H7 (cell line): ENCODE data around the gene L2HGDH.

- RAMPAGE, long total RNA, result no peak
Observed at GRCh38 chr14:49640629-49641326, 5.7 kb upstream of the DNAAF2 start.

DNA sequence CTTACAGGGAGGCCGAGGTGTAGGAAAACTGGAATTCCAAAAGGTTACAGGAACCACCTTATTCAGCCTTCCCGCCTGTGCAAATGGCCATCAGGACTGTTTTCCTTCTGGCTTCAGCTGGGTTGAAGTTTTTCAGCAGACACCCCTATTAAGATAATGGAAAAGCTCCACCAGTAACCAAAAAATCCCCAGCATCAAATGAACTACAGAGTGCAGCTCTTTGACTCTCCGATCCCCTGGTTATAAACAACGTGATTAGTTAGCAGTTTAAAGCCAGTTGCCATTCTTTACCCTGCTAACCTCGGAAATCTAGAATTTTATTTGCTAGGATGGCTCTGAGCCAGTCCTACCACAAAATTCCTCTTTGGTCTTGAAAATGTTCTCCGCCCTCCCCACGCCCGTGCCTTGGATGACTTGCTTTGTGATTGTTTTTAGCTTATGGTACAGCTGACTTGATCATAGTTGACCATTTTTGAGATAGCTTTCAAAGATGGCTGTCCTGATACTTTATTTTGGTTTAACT lies 1.2 kb downstream of the KLHDC2 start:
- RAMPAGE, long total RNA, result no peak

DNA sequence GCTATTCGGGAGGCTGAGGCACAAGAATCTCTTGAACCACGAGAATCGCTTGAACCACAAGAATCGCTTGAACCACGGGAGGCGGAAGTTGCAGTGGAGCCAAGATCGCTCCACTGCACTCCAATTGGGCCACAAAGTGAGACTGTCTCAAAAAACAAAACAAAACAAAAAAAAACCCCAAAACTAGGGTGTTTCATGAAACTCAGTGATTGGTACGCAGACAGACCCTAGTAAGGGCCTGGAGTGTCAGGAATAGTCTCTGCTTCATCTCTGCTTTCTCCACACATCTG lies 6.3 kb upstream of the ARF6 start:
- RAMPAGE, long total RNA, result no peak

DNA sequence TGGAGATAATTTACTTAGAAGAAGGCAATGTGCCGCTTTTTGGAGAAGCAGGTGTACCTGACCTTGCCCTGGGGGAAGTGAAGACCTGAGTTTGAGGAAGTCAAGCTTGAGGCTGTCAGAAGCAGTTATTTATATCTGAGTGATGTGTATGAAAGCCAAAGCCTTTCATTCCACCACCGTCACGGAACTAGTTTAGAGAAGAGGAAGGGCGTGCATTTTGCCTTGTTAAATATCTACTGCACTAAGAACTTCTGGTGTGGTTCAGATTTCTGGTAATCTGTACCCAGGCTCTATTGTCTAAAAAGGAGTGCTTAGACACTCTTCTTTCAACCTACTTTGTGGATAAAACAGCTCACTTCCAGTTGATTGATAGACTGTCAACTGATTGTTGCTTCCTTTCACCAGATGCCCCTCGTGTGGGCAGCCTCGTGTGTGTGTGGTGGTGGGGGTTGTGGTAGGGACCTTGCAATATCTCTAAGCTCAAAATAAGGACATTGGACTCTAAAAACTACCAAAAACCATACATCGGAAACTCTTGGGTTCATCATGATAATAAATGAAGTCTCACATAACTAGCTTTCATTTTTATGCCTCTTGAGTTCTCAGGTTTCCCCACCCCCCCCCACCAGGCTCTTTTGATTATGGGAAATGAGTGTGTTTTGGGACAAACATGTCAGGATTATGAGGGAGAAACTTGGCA lies 78.5 kb downstream of the ARF6 start:
- RAMPAGE, long total RNA, result no peak

- RAMPAGE, long total RNA, result no peak
Observed at GRCh38 chr14:49976899-49977734, 84.2 kb downstream of the ARF6 start.

DNA sequence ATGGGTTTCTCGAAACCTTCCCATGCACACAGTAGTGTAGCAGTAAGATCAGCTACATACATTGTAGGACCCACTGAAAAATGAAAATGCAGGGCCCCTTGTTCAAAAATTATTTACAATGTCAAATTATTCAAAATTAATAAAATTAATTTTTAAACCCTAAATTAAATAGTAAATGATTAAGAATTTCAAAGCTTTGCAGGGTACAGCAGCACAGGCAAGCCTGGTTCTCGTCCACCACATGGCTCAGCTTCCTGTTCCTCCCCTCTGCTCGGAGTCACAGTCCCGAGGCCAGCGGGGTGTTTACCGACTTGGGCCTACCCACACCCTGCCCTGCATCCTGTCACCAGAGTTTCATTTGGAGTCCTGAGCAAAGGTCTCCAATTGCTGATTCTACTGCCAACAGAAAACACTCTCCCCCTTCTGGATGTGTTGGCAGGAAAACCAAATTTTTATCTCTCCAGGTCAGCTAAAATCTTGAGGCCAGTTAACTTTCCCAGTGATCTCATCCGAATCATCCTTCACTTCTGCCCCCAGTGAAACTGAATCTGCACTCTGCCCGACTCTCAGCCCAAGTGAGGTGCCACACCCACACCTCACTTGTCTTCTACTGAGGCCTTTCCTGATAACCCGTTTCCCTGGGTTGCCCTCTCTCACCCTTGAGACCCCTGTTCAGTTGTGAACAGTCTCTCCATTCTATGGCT lies 71.3 kb downstream of the VCPKMT start:
- RAMPAGE, long total RNA, result no peak

GRCh38 chr14:50122235-50122625 lies 5.9 kb upstream of the VCPKMT start:
- RAMPAGE, long total RNA, result no peak

DNA sequence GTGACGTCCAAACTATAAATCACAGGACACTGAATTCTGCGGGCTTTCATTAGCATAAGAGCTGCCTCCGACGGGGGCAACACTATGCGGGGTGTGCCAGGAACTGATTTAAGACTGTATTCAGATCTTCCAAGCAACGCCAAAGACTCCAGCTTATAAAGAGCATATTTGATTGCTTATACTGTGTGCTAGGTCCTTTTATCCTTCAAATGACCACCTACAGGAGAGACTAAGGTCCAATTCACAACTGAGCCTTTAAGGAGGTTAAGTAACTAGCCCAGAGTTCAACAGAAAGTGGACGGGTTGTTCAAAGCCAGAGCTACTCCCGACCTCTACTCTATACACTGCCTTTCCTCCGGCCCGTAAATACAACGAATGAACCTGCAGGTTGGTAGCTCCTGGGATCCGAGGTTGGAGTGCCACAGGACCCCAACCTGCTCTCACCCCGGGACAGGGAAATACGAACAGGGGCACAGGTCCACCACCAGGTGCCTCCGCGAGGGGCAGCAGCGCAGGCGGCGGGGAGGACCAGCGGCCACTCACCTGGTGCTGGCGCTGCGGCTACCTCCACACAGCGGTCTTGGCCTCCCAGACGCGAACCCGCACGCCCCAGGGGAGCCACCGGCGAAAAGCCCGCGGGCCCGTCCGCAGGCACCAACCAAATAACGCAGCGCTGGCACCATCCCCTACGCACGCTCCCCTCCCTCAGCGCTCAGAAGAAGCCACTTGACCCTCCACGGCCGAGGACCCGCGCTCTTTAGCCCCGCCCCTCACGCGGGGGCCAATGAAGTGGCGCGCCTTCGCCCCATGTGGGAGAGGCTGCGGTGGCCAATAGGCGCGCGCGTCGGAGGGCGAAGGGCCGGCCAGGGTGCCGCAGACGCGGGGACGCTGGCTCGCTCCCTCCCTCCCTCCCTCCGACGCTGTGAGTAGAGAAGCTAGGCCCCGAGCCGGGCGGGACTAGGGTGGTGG lies at the start of gene L2HGDH:
L2HGDH (minus strand) TSS at position 762 of the 969 bp plus-strand sequence.
- RAMPAGE, long total RNA, result start-site peak on the minus strand centred at position 755 of the sequence, 10 bp wide, 17 reads

DNA sequence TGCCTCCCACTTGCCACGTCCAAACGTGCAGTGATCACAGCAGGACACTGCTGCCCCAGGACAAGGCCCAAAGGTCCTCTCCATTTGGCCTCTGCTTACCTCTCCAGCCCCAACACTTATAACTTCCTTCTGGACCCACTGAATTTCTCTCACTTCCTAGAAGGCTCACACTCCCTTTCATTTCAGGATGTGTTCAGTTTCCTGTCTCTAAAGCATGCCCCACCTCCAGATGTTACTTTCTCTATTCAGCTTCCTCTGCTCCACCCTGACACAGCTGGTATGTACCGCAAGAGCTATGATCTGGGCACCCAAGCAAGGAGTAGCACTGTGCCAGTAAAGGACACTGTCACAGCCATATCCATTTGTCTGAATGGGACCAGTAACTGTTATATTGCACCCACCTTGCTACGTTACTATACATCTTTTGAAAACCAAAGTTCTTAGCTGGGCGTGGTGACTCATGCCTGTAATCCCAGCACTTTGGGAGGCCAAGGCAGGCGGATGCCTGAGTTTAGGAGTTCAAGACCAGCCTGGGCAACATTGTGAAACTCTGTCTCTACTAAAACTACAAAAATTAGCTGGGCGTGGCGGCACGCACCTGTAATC lies 32.8 kb downstream of the CDKL1 start:
- RAMPAGE, long total RNA, result no peak

DNA sequence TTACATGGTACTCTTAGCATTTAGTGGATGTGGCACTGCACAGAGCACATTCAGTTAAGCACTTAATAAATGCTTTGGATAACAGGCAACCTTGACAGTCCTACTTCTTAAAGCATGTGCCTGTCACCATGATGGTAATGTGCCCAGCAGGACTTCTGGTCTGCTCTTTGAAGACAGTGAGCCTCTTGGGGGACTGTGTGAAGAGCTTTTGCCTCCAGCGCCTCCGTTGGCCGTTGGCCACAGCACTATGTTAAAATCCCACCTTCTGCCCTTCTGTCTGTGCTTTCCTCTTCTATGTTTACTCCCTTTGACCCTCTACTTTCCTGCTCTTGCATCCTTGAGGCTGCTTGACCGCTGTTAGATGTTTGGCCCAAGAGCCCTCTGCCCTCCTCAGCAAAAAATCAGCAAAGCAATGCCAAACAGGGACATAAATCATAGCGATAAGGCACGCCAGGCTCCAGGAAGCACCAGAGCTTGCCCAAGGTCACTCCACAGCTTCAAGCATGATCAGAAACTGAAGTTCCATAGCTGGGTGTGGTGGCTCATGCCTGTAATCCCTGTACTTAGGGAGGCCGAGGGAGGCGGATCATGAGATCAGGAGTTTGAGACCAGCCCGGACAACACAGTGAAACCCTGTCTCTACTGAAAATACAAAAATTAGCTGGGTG lies 8.3 kb downstream of the CDKL1 start:
- RAMPAGE, long total RNA, result no peak

DNA sequence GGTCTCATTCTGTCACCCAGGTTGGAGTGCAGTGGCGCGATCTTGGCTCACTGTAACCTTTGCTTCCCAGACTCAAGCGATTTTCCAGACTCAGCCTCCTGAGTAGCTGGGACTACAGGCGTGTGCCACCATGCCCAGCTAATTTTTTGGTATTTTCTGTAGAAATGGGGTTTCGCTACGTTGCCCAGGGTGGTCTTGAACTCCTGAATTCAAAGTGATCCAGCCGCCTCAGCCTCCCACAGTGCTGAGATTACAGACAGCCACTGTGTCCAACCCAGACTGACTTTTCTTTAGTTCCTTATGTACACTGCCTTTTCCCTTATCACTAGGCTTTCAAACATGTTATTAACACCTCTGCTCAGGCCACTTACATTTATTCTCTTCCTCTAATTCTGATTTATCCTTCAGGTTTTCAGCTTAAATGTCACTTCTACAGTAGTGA lies 63.1 kb upstream of the CDKL1 start:
- RAMPAGE, long total RNA, result no peak

- RAMPAGE, long total RNA, result no peak
Observed at GRCh38 chr14:50560903-50561342, 978 bp downstream of the ATL1 start.

GRCh38 chr14:50635115-50635509 lies 33.0 kb downstream of the SAV1 start:
- RAMPAGE, long total RNA, result no peak

DNA sequence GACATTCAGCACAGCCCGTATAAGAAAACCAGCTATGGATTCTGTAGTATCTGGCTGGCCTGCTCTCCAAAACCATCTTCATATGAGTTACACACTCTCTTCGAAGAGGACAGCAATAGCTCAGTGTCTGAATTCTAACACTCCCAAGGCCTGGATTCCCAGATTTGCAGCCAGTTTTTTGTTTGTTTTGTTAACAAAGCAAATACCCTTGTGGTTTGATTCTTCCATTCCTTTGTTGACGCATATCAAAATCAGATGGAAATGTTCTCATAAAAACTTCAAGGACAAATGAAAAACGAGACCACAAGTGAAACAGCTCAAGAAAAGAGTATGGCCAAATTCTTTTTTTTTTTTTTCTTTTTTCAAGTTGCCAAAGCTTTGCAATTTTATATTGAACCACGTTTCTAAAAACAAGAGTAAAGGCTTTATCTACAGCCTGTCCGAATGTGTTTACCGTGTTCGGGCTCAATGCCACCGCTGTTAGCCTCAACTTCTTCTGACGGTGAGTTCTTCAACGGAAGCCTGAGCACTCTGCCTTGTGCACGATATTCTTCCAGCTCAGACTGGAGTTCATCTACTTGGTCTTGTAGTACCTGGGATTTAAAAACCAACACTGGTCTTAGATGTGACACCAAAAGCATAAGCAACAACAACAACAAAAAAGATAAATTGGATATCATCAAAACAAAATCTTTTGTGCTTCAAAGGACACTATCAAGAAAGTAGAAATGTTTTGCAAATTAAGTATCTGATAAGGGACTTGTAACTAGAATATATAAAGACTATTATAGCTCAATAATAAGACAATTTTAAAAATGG lies 67.4 kb downstream of the NIN start:
- RAMPAGE, long total RNA, result no peak

DNA sequence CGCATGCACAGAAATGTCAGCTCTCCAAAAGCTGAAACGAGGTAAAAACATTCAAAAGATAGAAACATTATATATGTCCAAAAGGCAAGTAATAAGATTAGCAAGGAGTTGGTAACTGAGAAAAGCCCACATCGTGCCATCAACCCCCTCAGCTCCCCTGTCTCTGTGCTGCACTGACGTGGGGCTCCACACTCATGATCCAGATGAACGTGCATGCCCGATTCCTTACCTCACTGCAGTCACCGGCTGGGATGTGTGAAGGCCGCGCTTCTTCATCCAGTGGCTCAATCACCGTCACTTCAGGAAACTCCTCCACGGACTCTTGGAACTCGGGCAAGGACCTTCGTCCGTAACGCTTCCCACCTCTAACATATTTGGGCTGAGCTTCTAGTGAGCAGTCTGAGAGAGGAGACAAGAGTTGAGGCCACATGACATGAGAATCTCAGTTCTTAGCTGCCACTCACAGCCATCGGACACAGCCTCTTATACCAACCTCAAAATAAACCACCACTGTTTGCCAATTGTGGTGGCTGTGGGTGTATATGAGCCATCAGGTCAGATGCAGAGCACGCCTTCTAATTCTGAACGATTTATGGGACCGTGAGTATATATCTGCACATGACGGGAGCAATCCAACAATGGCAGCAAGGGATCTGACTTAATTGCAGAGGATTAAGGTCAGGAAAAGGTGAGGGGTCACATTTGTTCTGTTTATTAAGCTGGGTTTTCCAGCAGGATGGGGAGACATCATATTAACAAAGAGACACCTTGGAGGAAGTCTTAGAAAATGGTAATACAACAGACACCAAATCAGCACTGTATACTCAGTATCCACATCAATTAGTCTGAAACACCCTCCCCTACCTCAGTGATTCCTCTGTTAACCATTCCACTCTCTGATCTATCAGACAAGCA lies 38.2 kb downstream of the NIN start:
- RAMPAGE, long total RNA, result no peak

DNA sequence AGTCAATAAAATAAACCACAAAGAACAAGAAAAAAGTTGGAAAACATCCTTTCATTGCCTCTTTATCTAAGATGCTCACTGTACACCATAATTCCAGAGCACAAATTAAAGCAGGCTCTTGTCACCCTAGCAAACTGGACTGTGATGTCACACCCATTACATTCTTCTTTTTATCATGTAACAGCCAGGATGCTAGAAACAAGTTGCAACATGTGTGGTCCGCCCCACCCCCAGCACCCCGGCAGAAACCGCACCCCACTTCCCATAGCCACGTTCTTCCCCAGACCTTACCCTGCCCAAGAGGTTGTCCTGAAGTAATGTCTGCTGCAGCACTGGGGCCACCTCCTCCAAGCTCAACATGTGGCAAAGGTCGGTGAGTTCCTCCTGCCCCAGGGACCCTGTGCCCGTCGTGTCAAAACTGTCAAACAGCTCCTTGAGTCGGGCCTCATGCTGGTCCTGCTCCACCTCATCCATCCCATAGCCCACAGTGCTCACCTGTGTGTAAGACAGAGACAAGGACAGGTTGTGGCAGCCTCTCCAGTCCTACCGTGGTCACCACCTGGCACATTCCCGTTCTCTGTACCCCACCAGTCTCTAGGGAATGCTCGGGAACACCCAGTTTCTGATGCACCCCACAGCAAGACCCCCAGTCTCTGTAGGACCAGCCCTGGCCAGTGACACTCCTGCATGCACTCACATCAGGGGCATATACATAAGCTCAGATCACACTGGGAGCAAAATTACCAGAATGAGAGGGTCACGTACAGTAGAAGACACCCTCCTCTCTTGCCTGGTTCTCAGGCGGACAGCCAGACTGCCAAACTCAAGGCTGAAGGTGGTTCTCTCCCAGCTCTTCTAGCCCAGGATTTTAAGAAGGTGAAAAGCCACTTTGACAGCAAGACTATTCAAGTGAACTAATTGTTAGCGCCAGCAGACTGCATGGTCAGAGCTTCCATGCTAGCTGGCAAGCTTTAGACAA lies 9.1 kb downstream of the NIN start:
- RAMPAGE, long total RNA, result no peak

DNA sequence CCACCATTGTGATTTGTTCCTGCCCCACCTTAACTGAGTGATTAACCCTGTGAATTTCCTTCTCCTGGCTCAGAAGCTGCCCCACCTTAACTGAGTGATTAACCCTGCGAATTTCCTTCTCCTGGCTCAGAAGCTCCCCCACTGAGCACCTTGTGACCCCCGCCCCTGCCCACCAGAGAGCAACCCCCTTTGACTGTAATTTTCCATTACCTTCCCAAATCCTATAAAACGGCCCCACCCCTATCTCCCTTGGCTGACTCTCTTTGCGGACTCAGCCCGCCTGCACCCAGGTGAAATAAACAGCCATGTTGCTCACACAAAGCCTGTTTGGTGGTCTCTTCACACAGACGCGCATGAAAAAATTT lies 24.7 kb downstream of the ABHD12B start:
- RAMPAGE, long total RNA, result no peak

DNA sequence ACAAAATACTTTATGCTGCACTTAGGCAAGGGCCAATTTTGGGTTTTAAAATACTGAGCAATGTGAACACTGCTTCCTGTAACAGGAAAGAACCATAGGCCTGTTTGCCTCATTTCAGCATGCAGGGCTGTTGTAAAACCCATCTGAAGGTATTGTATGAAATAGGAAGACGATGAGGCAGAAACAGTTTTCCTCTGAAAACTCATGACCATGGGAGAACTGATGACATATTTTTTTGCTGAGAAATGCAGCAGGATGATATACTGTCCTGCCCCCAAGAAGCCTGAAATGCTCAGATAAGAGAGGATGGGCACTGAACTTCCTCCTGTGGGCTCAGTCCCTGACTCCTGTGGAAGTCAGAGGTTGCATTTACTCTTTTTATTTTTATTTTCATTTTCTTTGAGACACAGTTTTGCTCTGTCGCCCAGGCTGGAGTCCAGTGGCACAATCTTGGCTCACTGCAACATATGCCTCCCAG lies 17.4 kb downstream of the PYGL start:
- RAMPAGE, long total RNA, result no peak

GRCh38 chr14:51029301-51029571 lies 65.7 kb downstream of the TRIM9 start:
- RAMPAGE, long total RNA, result no peak

GRCh38 chr14:51697899-51698234 lies 46.2 kb downstream of the FRMD6 start:
- RAMPAGE, long total RNA, result no peak